Occipital lobe (tissue), 2 donors: ENCODE measurements around the genes HSPA6, OLFML2B and RGS4.

- RAMPAGE, long total RNA, result no peak
These were observed at the start of gene HSPA6 for GRCh38 chr1:161523328-161524763. Gene HSPA6, plus strand, starts transcription at chr1:161524540.

GRCh38 chr1:161531634-161532329, 7.4 kb downstream of the HSPA6 start:
- RAMPAGE, long total RNA, result no peak

- RAMPAGE, long total RNA, result no peak
These were observed 7.4 kb downstream of the FCGR3A start for GRCh38 chr1:161541949-161542806.

DNA sequence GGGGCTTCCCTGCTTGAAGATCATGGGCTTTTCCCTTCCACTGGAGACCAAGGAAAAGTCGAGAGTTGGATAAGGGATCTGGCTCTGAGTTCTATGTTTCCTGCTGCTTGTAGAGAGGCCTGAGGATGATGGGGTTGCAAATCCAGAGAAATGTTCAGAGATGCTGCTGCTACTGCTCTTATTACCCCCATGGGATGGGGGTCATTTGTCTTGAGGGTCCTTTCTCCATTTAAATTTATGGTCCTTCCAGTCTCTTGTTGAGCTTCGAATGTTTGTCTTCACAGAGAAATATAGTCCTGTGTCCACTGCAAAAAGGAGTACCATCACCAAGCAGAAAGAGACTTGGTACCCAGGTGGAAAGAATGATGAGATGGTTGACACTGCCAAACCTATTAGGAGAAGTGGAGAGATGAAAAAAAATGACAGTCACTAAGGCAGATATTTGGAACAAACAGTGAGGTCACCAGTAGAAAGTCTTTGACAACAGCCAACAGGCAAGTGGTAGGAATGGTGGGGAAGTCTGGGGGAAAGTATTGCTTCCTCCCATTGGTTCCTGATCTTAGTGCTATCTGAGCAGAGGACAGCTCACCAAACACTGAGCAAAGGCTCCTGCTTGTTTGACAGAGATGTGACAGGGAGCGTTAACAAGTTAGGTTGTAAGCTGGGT, 6.7 kb downstream of the FCGR3A start:
- RAMPAGE, long total RNA, result no peak

- RAMPAGE, long total RNA, result no peak
These were observed 795 bp upstream of the FCGR3A start for GRCh38 chr1:161550384-161550842.

GRCh38 chr1:161856877-161857702, 91.0 kb downstream of the ATF6 start:
- RAMPAGE, long total RNA, result no peak

GRCh38 chr1:161877929-161878786, 112.0 kb downstream of the ATF6 start:
- RAMPAGE, long total RNA, result no peak

DNA sequence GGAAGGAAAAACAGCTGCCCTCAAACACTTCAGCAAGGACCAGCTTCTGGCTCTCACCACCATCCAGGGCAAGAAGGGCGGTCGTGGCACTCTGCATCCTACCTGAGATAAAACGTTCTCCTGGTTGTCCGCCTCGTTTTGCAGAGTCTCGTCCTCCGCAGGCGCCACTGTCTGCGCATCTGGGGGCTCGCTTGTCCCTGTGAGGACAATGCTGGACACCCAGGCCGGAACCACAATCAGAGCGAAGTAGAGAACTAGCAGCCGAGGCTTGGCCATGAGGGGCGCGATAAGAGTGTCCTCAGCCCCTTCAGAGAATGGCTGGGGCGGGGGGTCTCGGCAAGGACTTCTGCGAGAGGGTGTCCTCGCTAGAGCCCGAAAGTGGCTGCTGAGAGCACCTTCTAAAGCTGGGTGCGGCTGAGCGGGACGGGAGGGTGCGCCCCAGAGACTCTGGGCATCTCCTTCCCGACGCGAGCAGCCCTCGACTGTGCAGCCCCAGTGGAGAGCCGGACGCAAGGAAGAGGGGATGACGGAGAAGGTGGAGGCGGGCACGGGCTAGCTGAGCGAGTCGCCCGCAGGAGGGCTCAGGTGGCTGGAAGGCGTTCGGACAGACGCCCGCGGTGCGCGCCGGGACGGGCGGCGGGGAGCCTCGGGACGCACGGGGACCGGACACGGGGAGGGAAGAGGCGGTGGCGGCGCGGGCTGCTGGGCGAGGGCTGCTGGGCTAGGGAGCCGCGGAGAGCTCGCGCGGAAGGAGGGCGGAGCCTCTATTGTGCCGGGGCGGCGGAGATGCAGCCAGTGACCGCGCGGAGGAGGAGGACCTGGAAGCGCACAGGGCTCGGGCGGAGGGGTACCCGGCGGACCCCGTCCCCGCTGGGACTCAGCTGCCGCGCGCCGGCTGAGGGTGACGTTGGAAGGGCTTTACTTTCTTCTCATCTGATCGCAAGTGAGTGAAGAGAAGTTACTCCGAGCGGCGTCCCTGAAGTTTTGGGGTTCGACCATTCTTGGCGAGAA, at the start of gene OLFML2B:
Gene OLFML2B (minus strand): TSS at position 715 of the 1,011 bp plus-strand sequence.
- RAMPAGE, long total RNA, result no peak

GRCh38 chr1:162196468-162196919, 127.0 kb downstream of the NOS1AP start:
- RAMPAGE, long total RNA, result no peak

DNA sequence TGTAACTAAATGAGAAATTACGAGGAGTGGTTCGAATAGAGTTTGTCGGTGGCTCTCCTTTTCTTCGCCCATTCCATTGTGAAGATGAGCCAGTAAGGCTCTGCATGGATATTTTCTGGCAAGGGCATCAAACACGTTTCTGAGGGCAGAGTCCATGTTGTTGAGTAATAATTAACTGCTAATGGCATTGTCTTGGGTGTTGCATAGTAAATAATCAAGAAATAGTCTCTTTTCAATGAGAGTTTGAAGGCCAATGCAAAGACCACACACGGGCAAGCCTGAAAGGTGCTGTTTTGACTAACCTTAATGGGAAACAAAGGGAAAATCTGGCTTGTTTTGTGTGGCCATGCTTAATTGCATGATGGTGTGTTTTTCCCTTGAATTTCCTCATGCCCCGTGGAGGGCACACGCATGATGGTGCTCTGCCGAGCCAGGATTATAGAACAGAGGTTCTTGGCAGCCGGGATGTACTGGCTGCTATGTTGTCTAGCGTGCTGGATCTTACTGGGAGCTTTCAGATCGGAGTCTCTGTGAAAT, 127.5 kb downstream of the NOS1AP start:
- RAMPAGE, long total RNA, result no peak

- RAMPAGE, long total RNA, result no peak
These were observed 137.6 kb downstream of the NOS1AP start for GRCh38 chr1:162206903-162207736.

DNA sequence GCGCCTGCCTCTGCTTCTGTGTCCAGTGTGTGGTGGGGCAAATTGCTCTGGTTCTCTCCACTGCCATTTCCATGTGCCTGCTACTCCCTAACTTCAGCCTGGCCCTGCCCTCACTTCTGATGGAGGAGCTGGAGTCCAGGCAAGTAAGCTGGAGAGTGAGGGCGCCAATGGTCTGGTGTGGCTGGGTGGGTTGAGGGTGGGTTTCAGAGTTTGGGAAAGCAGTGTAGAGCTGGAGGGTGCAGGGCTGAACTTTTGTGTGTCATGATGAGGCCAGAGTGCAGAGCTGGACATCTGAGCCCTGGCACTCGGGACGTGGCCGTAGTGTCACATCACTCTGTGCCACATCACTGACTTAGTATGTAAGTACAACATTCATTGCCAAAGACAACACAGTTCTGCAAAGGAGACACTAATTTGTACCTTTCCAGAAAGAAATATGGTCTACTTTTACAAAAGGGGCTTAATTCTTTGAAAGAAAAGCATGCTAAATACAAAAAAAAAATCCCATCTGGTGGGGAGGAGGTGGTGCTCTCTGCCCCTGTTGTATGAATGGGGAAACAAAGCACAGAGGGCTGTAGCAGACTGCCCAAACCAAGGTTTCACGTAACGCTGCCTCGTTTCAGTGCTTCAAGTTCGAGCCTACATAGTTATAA, 15.7 kb downstream of the SPATA46 start:
- RAMPAGE, long total RNA, result no peak

GRCh38 chr1:162382293-162382546, 692 bp downstream of the C1orf226 start:
- RAMPAGE, long total RNA, result no peak

DNA sequence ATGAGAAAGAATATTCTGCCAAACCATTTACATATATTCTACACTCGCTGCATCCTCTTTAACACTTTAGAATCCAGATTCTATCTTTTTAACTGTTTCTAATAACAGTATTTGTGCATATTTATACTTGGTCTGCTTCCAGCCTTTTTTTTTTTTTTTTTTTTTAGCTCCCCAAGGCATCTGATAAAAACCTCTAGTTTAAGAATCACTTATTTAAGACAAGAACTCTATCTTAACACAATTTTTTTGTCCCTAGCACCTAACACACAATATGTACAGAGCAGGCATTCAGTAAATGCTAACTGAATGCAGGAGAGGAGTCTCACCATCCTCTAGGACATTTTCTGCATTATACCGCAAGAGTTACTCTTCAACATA, 29.8 kb upstream of the UHMK1 start:
- RAMPAGE, long total RNA, result no peak

GRCh38 chr1:162488050-162488644, 9.5 kb upstream of the UHMK1 start:
- RAMPAGE, long total RNA, result no peak

DNA sequence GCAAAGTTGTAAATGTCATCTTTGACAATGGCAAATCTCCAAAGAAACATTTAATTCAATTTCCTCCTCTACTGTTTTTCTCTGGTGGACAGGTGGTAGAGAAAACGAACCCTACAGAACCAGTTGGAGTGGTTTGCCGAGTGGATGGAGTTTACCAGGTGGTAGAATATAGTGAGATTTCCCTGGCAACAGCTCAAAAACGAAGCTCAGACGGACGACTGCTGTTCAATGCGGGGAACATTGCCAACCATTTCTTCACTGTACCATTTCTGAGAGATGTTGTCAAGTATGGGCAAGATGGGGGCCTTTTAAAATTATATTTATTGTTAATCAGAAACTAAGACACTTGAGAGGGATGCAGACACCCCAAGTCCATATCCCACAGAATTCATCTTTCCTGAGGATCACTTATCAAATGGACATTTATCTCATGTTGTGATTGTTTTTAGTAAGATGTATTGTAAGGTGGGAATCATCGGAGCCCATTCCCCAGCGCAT, 25.9 kb downstream of the UAP1 start:
- RAMPAGE, long total RNA, result no peak

DNA sequence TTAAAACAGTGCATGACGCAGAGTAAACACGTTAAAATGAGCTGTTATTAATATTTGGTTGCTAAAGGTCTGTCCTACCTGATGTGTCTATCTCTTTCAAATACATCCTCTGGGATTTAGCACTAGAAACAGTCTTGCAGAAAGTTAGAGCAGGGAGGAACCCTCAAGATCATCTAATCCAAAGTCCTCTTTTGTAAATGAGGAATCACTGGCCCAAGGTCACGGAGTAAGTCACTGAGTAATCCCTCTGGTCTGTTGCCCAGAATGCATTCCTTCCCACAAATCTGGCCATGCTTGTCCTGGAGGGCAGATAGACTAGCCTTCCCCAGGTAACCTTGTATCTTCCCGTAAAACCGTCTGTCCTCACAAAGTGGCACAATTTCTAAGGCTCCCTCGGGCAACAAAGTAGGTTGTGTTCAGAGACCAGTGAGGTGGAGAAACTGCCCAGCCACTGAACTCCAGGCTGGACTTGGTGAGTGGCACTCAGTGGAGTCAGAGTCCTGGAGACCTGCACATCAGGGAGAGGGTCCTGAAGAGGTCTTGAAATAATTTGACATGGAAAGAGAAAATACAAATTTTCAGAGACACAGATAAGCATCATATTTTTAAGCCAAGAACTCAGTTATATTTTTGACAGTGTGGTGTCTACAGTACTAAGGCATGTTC, 46.2 kb downstream of the DDR2 start:
- RAMPAGE, long total RNA, result no peak

DNA sequence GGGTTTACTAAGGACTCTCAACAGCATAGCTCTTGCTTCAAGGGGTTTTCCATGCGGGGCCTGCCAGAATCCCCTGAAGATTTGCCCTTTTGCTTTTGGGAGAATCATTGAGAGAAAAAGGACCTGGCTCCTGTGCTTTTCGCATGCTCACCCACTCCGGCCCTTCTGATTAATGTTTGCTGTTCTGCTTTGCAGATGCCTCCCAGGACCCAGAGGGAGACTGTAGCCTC, 72.5 kb downstream of the DDR2 start:
- RAMPAGE, long total RNA, result no peak

DNA sequence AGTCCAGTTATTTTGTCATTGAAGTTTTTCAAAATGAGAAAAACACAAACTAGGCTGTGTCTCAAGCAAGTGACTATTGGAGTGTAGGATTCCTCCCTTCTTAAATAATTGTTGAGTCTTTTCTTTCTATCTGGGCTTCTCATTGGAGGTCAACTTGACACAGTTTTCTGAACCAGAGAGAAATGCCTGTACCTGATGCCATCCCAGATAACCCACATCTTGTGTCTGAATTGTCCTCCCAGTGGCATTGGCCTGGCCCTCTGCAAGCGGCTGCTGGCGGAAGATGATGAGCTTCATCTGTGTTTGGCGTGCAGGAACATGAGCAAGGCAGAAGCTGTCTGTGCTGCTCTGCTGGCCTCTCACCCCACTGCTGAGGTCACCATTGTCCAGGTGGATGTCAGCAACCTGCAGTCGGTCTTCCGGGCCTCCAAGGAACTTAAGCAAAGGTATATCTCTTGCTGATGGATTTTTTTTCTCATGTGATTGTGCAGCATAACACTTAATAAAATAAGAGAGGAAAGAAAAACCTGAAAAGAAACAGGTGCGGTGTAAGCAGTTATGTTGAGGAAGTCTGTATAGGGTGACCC, 2.0 kb downstream of the HSD17B7 start:
- RAMPAGE, long total RNA, result no peak

- RAMPAGE, long total RNA, result start-site peak on the plus strand at chr1:163069355-163069363, 5 and 11 reads in 2 replicates
These were observed at the start of gene RGS4 for GRCh38 chr1:163069109-163069580. Gene RGS4, plus strand, starts transcription at chr1:163069361.